ENCODE data around the genes SAAL1 and LDHAL6A.

DNA sequence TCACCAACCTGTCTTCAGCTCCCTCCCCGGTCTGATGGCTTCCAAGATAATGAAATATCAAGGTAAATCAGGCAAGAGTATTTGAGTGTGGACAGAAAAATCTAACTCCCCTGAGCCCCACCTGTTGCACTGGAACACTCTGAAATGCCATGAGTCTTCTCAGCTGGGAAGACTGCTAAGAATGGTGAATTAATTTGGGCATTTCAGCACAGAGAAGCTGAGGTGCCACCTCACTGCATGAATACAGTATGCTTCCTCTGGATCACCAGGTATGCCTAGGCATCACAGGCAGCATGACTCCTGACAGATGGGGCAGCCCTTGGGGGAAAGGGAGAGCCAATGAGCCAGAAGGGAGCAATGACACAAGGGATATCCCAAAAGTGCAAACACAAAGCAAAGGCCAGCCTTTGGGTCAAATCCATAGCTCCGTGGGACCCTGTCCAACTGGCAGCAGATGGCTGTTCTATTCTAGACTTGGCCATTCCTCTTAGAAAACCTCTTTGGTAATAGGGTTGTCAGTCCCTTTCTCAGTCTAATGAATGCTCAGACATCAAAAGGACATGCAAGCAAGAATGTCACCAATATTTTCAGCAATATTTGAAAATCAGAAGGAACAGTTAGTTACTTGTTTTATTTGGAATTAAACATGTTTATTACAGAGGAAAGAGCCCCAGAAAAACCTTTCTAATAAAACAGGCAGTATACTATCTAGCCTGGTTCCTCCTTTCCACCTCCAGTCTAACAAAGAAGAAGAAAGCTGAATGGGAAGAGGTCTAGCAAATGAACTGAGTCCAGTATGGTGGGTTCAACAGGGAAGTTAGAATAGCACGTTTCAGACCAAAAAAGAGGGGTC, 73.3 kb downstream of the SERGEF start:
- PRO-cap = no peak

DNA sequence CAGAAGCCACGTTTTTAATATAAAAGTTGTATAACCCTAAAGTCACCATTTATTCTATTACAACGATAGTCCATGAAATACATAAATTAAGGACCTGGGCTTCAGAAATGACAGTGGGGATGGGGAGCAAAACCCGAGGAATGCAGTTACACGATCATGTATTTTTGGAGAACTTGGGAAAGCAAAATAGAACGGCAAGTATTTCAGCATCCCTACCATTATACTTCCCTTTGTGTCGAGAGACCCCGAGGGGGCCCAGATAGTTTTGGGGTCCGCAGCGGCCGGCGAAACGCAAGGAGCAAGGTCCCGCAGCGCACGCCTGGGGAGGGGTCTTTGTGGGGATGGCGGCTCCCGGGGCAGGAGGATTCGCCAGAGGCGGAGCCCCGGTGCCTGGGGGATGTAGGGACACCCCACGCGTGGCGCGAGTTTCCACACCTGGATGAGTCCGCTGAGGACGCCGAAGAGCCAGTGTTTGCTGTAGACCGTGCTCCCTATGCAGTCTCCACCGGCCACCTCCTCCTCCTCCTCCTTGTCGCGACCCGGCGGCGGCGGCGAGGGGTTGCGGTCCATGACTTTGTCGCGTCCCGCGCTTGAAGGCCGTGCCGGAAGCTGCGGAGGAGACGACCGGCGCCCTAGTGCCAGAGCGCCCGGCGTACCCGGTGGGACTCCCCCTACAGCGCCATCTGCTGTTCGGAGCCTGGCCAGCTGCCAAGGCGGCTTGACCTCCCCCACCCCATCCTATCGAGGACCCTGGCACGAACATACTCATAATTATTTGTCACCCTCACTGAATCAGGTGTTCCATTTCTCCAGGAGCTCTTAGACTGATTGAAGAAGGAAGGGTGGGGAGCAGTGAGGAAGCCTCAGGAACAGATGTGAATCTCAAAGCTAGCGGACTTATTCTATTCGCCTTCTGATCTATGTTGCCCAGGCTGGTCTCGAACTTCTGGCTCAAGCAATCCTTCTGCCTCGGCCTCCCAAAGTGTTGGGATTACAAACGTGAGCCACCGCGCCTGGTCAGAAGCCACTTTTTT, at the start of gene SAAL1:
Gene SAAL1 (minus strand): TSS at position 611 of the 1,034 bp plus-strand sequence.
- PRO-cap = unidirectional peak, minus-strand start at position 592 of the sequence; unidirectional peak, minus-strand start at position 637 of the sequence

DNA sequence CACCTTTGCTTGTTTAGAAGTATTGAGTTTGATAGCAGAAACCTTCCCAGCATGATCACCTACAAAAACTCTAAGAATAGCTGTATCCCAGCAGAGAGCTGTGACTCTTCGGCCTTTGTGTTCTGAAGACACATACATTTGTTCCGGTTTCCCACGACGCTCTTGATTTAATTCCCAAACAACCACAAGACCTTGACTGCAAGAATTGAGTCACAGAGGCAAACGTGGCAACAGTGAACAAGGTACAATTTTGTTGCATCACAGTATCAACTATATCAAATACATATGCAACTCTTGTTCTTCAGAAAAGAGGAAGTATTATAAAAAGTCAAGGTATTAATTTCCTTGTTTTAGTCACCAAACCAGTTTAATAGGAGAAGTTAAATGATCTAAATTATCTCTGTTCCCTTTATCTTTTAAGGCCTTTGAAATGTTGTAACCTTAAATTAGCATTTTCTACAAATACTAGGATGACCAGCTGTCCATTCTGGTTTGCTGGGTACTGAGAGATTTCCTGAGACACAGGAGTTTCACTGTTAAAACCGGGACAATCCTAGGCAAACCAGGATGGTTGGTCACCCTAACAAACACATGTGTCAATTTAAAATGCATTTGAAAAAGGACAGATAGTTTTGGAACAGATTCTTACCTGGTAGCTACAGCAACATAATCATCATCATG, 11.1 kb downstream of the HPS5 start:
- PRO-cap = no peak

DNA sequence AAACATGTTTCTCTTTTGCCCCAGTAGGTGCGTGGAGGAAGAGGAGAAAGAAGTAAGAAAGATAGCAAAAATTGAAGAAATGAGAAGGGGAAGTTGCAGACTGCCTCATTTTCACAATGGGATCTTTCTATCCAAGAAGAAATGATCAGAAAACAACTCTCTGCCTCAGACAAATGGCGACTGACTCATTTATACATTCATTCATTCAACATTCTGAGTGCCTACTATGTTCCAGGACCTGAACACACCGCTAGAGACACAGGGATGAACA, 379 bp downstream of the HPS5 start:
- PRO-cap = no peak

GRCh38 chr11:18335373-18336087, 13.2 kb downstream of the GTF2H1 start:
- PRO-cap = no peak

DNA sequence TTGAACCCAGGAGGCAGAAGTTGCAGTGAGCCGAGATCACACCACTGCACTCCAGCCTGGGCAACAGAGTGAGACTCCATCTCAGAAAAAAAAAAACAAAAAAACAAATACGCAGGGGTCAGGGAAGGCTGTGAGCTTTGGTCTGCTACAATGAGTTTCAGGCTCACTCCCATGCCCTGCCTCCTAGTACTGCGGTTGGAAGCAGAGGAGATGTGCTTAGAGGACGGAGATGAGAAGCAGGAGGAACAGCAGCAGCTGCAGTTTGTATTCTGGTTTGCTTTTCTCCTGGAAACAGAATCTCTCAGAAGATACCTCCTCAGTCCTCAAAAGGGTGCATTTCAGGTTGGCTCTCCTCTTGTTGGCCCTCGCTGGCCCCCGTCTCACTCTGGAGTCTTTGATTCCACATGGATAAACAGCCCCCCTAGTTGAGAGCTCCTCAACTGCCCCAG, 11.7 kb upstream of the LDHA start:
- PRO-cap = no peak

GRCh38 chr11:18455475-18456258, at the start of gene LDHAL6A:
Gene LDHAL6A, plus strand, starts transcription at chr11:18455856.
- PRO-cap = no peak

GRCh38 chr11:18502286-18502585, 24.5 kb downstream of the TSG101 start:
- PRO-cap = no peak

GRCh38 chr11:18573262-18573819, 15.2 kb downstream of the UEVLD start:
- PRO-cap = no peak

DNA sequence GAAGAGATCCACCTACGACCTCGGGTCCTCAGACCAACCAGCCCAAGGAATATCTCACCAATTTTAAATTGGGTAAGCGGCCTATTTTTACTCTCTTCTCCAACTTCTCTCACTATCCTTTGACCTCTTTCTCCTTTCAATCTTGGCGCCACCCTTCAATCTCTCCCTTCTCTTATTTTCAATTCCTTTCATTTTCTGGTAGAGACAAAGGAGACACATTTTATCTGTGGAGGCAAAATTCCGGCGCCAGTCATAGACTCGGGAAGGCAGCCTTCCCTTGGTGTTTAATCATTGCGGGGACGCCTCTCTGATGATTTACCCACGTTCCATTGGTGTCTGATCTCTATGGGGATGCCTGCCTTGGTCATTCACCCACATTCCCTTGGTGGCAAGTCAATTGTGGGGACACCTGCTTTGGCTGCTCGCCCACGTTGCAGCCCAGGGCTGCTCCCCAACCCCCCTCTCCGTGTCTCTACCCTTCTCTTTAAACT, 9.7 kb upstream of the SPTY2D1 start:
- PRO-cap = no peak

- PRO-cap = no peak
Observed at GRCh38 chr11:18704733-18705165, 6.2 kb downstream of the TMEM86A start.

- PRO-cap = no peak
Observed at GRCh38 chr11:19135347-19136467, 18.7 kb downstream of the ZDHHC13 start.

DNA sequence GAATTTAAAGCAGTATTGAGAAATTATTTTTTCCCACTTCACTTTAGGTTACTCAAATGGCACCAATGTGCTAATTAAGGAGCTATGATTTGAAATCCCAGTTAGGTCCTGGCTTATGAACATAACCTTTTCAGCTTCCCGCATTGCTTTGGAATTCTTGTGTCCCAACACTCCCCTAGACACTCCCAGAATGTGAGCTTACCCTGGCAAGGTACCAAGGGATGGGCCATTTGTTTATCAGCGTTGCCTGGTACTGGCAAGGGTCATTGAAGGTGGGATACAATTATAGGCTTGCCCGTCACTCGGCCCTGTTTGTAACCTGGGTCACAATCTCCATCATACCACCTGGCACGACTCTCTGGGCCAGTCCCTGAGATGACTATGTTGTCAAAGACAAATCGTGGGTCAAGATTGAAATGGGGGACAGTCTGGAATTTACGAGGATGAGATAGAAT, 5.4 kb downstream of the CSRP3 start:
- PRO-cap = no peak

- PRO-cap = no peak
Observed at GRCh38 chr11:19200889-19201407, 835 bp downstream of the CSRP3 start.

- PRO-cap = no peak
Observed at GRCh38 chr11:19218714-19219392, 17.1 kb upstream of the CSRP3 start.

GRCh38 chr11:19442039-19442857, 201.5 kb upstream of the E2F8 start:
- PRO-cap = no peak

DNA sequence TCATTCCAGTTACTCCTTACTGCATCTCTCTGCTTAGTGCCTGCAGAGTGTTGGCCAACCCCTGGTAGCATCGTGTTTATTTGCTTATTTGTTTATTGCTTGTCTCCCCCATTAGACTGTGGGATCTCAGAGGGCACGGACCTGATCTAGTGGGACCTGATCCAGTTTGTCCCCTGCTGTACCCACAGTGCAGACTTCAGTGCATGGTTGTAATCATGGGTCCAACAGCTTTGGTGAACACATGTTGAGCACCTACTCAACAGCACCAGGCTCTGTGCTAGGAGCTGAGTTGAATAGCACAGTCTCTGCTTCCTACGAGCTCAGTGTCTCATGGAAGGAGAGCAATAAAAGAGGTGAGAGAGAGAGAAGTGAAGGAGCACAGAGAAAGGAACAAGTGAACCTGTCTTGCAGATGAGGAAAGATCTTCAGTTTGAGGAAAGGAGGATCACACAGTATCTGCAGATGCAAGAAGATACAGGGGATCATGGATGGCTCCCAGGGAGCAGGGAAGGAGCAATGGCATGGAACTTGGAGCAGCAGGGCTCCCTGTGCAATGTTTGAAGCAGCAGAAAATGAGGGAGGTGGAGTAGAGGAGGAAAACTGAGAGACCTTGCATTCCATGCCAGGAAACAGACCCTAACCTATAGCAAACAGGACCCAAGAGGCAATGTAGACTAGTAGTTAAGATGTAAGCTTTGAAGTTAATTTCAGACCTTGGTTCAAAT, 178.3 kb upstream of the NAV2 start:
- PRO-cap = no peak

GRCh38 chr11:19633172-19633751, 79.4 kb upstream of the NAV2 start:
- PRO-cap = no peak

GRCh38 chr11:19736836-19737286, 24.2 kb downstream of the NAV2 start:
- PRO-cap = no peak

- PRO-cap = no peak
Observed at GRCh38 chr11:20015612-20016249, 144.5 kb downstream of the DBX1 start.